Epithelial cell of alveolus of lung (primary cell): ENCODE measurements around the genes LBHD2 and TRMT61A.

DNA sequence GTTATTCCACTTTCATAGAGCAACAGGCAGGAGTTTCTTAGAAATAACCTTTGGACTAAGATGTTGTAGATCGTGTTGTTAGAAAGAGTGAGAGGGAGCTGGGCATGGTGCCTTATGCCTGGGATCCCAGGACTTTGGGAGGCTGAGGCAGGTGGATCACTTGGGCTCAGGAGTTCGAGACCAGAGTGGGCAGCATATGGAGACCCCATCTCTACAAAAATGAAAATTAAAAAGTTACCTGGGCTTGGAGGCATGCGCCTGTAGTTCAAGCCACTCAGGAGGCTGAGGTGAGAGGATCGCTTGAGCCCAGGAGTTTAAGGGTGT lies 48.6 kb upstream of the AMN start:
- RAMPAGE, long total RNA, result no peak
- RRBS, result no CpG with 5 or more reads among the region's 4 CpGs

GRCh38 chr14:102930542-102931715 lies 8.5 kb downstream of the AMN start:
- RAMPAGE, long total RNA, result no peak
- RRBS, result 11% methylated on average over 3 of the region's 57 CpGs

DNA sequence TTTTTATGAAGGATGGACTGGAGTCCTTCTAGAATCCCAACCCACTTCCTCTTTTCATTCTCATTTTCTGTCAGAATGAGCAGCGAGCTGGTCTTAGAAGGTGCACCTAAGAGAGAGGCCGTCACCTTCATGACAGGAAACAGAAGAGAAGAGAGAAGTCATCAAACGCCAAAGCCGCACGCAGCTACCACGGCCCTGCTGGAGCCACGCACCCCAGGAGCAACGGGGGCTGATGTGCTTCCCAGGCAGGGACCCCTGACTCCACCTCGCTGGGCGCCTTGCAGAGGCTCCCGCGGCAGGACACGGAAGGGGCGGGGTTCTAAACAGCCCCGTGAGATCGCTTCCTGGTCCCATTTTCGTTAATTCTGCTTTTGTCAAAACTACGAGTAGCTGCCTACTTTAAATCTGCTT lies 24.1 kb downstream of the AMN start:
- RAMPAGE, long total RNA, result no peak
- RRBS, result no CpG with 5 or more reads among the region's 18 CpGs

GRCh38 chr14:103004099-103004610 lies 53.2 kb downstream of the CDC42BPB start:
- RAMPAGE, long total RNA, result no peak
- RRBS, result 80% methylated on average over 2 of the region's 13 CpGs

DNA sequence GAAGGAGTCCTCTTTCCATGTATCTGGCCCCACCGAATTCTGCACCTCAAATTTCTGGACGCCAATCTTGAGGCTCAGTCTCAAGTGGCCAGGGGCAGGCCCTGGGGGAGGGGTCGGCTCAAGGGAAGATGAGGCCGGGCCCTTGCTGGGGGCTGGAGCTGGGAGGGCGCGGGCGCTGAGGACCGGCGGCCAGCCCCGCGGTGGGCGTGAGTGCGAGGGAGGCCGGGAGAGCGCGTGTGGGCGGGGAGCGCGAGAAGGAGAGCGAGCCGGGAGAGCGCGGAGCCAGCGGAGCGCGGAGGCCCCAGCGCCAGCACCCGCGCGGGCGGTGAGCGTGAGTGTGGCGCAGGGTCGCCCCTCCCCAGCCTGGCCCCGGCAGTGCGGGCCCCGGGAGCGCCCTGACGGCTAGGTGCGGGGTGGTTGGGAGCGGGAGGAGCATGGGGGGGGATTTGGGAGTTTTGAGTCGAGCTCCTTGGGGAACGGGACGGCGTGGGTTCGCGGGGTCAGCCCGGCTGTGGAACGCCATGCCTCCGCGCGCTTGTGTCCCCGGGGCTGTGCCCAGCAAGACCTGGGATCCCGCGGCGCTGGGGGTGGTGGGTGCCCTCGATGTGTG lies at the start of gene LBHD2:
Gene LBHD2 (plus strand): TSS at position 269 of the 610 bp plus-strand sequence.
- RAMPAGE, long total RNA, result no peak
- RRBS, result 9% methylated on average over 25 of the region's 57 CpGs

GRCh38 chr14:103098984-103099966 lies 4.8 kb downstream of the EXOC3L4 start:
- RAMPAGE, long total RNA, result no peak
- RRBS, result no CpG with 5 or more reads among the region's 18 CpGs

DNA sequence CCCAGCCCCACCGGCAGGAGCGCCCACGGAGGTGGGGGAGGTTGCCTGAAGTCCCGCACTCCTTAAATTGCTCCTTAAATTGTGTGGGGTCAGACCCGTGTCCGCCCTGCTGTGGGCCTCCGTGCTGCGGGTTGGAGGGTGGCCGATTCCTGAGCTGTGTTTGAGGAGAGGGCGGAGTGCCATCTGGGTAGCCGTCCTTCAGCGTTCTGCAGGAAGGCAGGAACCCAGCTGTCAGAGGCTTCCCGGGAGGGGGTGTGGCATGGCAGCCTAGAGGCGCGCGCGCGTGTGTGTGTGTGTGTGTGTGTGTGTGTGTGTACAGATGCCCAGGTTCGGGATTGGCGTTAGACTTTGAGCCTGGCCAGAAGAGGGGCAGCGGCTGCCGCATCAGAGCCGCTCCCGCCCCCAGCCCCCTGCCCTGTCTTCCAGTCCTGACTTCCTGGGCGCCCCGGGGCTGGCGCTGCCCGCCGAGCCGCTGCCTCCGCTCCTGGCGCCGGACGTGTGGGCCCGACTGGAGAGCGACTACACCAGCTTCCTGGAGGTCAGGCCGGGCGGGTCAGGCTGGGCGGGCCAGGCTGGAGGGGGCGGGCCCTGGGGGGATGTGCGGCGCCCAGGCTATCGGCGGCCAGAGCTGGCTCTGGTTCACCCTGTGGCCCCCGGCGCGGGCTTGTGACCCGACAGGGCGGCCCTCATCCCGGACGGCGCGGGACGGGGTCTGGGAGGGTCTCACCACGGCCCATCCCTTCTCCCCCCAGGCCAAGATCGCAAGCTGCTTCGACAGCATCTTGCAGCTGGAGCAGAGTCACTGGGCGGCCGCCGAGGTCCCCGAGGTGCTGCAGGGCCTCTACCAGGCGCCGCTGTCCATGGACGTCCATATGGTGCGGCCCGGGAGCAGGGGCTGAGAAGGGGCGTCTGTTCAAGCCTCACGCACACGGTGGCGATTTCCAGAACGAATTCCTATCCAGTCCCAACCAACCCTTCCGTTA lies 9.3 kb downstream of the EXOC3L4 start:
- RAMPAGE, long total RNA, result no peak
- RRBS, result 4% methylated on average over 18 of the region's 72 CpGs

- RAMPAGE, long total RNA, result no peak
- RRBS, result no CpG with 5 or more reads among the region's 9 CpGs
These were observed 2.2 kb upstream of the TNFAIP2 start for GRCh38 chr14:103121080-103121526.

DNA sequence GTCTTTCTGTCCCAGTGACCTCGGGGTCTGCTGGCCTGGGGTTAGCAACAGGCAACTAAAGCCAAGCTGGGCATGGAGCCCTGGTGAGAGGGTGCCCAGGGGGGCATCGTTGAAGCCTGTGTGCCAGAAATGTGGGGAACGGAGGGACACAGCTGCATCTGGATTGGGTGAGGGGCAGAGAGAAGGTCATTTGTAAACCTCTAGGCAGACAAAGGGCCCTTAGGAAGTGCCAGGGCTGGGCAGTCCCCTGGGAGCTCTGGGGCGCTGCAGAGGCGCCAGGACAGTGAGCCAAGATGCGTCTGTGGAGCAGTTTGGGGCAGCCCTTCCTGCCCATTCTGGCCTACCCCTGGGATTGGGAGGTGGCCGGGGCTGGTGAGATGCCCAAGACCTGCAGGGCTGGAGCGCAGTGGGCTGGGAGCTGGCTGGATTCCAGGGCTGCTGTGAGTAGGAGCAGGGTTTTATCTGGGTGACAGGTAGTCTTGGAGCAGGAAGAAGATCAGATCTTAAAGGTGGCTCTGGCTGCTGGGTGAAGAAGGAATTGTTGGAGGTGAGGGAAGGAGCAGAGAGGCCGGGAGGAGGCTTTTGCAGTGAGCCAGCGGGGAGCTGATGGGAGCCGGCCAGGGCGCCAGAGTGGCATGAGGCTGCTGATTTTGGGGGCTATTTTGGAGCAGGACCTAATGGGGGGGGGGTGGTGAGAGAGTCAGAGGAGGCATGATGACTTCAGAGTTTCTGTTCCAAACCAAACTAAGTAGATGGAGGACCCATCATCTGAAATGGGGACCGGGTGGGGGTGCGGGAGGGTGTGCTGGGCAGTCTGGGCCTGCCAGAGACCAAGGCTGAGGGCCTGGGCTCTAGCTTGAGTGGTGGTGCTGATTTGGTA lies 5.8 kb downstream of the TNFAIP2 start:
- RAMPAGE, long total RNA, result no peak
- RRBS, result 80% methylated on average over 1 of the region's 14 CpGs

DNA sequence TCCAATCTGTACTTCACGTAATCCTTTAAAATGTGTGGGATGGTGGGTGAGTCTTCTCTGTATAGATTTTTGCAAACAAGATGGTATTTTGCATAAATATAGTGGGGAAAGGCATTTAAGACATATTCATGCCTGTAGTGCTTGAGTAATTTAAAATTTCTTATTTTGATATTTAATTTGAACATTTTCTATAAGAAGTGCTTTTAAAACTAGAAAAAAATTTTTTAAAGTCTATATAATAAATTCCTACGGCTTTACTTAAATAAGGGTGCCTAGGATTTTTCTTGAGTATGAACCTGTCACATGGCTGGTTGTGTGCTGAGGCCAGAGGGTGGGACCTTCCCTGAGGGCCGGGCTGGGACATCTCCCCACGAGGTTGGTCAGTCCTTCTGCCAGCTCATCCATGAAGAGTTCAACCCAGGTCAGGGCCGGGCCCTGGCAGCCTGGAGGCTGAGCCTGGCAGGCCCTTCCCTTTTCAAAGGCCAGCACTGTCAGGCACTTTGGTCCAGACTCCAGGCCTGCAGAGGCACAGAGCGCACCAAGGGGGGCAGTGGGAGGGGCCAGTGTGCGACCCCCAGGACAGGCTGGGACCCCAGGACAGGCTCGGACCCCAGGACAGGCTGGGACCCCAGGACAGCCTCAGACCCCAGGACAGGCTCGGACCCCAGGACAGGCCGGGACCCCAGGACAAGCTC lies 31.7 kb downstream of the TNFAIP2 start:
- RAMPAGE, long total RNA, result no peak
- RRBS, result 11% methylated on average over 3 of the region's 10 CpGs

DNA sequence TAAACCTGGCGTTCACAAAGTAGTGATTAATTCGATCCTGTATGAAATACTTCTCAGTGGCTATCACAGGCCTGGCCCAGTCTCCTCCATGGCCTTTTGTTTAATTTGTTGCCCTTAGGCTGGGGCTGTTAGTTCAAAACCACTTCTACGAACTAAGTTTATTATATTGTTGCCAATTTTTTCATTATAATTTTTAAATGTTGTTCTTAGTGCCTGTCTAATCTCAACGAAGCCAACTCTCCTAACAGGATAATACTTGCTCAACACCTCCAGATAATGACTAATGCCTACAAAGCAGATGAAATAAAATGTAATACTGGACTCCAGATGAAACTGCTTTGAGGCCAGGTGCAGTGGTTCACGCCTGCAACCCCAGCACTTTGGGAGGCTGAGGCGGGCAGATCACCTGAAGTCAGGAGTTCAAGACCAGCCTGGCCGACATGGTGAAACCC lies 62.4 kb downstream of the TNFAIP2 start:
- RAMPAGE, long total RNA, result no peak
- RRBS, result no CpG with 5 or more reads among the region's 7 CpGs

DNA sequence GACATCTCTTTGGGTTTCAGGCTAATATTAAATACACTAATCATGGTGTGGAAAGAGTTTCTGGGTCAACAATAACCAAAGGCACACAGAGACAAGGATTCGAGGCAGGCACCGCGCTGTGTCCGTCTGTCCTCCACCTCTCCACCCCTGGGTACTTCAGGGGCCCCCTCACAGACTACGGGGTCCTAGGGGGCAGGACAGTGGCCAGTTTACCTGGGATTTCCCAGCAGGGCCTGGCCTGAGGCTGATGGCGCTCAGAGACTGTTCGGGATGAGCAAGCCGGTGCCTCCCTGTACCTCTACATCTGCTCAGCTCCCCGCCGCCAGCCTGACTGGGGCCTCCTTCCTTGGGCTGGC lies 18.1 kb upstream of the EIF5 start:
- RAMPAGE, long total RNA, result no peak
- RRBS, result no CpG with 5 or more reads among the region's 10 CpGs

DNA sequence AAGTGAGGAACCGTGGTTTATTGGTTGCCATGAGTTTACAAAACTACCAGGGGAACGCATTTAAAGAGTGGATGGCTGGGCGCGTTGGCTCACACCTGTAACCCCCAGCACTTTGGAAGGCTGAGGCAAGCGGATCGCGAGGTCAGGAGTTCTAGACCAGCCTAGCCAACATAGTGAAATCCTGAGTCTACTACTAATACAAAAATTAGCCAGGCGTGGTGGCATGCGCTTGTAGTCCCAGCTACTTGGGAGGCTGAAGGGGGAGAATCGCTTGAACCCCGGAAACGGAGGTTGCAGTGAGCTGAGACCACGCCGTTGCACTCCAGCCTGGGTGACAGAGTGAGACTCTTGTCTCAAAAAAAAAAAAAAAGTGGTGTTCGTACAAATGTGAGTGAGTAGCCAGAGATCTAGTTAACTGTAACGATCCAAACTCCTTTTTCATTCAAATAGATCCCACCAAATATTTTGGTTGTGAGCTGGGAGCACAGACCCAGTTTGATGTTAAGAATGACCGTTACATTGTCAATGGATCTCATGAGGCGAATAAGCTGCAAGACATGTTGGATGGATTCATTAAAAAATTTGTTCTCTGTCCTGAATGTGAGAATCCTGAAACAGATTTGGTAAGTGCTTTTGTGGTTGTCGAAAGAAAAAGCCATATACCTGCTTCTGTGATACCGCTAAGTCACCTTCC lies 2.3 kb downstream of the EIF5 start:
- RAMPAGE, long total RNA, result no peak
- RRBS, result no CpG with 5 or more reads among the region's 20 CpGs

DNA sequence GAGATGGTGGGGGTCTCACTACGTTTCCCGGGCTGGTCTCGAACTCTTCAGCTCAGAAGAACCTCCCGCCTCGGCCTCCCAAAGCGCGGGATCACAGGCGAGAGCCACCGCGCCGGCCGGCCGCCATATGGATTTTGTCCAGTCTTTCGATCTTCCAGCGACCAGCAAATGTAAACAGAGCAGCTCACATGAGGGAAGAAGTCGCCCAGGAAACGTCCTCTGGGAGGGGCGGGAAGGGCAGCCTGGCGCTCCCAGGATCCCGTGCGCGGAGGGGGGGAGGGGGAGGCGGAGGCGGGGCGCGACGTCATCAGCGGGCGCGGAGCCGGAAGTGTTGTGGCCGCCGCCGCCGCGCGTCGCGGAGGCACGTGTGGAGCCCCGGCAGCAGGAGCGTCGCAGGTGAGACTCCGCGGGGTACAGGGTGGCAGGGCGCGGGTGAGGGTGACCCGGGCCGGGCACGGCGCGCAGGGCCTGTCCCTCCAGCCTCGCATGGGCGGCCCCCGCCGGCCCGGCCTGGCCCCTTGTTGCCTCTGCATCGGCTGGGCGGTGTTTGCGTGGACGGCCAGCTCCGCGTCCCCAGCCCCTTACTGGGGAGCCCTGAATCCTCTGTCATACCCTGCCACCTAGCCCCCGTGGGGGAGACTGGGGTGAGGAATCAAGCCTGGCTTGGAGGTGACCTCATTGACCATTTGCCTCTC lies at the start of gene TRMT61A:
Gene TRMT61A (plus strand): TSS at position 331 of the 695 bp plus-strand sequence.
- RAMPAGE, long total RNA, result no peak
- RRBS, result 1% methylated on average over 27 of the region's 64 CpGs

DNA sequence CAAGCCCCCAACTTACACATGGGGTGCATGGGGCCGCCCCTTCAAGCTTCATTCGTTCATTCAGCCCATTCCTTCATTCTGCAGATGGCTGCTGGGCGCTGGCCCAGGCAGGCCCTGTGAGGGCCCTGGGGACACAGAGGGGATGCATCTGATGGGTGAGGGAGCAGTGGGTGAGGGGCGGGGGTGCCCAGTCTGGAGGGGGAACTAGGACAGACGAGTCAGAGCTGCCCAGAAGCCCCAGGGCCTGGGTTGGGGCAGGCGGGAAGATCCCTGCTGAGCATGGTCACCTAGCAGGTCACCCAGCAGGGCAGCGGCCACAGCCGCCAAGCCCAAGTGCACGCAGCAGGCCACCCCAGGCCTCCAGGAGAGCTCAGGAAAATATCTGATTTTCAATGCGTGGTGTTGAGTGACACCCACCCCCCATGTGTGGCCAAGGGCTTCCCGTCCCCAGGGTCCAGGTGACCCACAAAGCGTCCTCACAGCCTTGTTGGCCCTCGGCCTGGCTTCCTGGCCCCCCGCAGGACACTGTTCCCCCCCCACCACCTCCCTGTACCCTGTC lies 14.2 kb downstream of the TRMT61A start:
- RAMPAGE, long total RNA, result no peak
- RRBS, result no CpG with 5 or more reads among the region's 14 CpGs

DNA sequence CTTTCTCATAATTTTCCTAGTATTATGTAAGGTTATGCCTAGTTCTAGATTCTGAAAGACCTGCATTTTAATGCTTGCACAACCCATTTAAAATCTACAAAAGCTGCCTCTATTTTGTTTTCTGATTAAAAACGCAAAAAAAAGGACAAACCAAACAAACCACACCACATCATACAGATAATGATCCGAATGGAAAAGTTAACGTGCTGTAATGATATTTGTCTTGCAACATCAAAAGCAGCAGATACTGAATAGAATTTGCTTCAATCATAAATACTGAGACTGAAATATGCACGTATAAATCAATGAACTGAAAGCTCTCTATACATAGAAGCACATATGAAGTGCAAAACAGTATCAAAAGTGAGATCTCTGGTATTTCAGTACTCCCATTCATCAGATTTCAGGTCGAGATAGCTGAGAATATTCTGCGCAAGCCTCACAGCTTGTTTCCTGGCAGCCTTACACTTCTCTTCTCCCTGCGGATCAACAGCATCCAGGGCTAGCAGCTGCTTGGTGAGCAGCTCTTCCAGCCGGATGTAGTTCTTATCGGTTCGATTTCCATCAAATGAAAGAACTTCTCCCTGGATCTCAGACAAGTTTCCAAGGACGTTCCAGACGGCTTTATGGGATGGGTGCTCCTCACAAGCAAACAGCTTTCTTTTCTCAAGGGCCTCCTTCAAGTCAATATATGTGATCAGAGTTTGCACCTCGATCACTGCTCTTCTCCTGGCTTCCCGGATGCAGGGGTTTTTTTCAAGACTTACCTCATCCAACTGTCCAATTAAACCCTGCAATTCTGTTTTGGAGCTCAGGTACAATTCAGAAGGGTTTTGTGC lies 2.8 kb downstream of the BAG5 start:
- RAMPAGE, long total RNA, result no peak
- RRBS, result no CpG with 5 or more reads among the region's 14 CpGs

DNA sequence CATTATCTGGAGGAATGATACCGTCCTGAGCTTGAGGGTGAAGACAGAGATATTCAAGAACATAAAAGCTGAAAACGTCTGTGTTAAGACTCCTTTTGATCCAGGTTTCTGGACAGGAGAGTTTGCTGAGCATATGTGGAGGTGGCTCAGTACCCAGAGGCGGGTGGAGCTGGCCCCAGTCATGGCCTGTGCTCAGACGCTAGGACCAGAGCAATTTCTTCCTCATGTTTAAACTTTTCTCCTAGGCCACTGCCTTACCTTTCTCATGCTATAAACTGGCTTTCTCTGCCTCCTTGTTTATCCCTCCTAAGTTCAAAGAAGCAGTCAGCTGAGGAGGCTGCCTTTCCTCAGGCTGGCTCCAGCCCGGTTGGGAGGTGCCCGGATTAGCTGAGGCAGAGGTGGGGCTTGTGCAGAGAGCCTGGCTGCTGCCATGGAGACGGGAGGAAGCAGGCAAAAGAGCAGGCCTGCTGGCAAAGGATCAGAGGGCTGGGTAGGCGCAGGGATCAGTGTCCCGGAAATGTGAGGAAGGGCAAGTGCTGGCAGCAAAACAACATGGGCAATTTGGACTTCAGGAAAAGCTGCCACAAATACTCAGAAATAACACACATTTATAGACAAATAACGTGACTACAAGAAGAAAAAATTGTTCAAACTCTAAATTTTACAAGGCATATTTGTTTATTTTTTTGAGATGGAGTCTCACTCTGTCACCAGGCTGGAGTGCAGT lies 13.8 kb downstream of the COA8 start:
- RAMPAGE, long total RNA, result no peak
- RRBS, result no CpG with 5 or more reads among the region's 10 CpGs

GRCh38 chr14:103734039-103734639 lies 18.5 kb downstream of the ZFYVE21 start:
- RAMPAGE, long total RNA, result no peak
- RRBS, result no CpG with 5 or more reads among the region's 15 CpGs

GRCh38 chr14:103742608-103743084 lies 27.0 kb downstream of the ZFYVE21 start:
- RAMPAGE, long total RNA, result no peak
- RRBS, result 92% methylated on average over 5 of the region's 13 CpGs

DNA sequence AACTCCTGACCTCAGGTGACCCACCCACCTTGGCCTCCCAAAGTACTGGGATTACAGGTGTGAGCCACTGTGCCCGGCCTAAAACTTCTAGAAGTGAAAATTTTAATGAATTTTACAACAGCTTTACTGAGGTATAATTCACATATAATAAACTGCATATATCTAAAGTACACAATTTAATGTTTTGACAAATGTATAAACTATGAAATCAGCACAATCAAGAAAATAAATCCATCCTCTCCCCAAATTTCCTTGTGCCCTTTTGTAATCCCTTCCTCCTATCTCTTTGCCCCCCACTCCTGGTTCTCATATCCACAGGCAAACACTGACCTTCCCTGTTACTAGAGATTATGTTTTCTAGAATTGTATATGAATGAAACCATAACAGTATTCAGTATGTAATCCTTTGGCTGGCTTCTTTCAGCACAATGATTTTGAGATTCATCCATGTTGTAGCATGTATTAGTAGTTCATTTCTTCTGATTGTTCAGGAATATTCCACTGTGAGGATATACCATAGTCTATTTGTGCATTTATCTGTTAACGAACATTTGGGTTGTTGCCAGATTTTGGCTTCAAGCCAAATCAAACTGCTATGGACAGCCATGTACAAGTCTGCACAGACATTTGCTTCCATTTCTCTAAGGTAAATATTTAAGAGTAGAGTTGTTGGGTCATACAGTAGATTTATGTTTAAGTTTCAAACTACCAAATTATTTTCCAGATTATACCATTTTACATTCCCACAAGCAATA lies 56.3 kb downstream of the ZFYVE21 start:
- RAMPAGE, long total RNA, result no peak
- RRBS, result no CpG with 5 or more reads among the region's 2 CpGs